ENCODE measurements around the genes PHC2 and ZMYM4.

DNA sequence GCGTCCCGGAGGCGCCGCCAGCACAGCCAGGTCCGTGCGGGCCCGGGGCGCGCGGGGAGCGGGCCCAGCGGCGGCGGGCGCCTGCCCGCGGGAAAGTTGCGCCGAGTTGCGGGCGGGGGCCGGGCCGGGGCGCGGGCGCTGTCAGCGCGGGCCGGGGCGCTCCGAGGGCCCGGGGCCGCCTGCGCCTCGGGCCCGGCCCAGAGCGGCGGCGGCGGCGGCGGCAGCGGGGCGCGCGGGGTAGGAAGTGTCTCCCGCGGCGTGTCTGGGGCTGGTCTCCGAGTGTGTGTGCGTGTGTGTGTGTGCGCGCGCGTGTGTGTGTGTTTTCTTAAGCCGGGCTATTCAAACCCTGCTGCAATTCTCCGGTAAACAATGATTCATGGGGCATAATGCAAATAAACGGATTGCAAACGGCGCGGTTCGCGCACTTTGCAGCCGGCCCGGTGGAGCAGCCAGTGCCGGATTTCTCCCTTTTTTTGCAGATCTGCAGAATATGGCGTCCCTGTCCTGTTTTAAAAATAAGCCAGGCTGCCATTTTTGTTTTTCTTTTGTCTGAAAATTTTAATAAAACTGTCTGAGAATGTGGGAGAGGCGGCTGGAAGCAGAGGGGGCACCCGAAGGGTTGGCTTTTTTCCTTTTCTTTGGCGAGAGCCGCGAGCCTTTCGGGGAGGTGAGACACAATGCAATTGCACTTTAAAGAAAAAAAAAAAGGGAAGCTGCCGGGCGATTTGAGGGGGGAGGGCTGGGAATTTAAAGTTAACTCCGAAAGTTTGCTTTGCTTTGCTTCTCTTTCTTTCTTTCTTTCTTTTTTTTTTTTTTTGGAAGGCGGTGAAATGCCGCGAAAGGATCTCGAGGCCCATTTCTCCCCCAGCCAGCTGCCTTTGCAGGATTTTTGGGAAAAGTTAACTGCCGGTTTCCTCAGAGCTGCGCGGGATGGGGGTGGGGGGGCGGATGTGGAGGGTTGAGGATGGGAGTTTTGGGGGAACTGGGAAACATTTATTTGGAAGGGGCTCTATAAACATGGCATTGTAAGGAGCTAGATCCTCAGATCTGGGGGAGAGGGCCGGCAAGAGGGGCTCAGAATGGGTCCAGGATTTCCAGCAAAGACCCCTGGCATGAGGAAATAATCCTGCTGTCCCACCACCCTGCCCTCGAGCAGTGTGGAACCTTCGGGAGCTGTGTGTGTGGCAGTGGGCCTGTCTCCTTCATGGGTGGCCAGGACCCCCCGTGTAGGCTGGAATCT lies 753 bp downstream of the ZNF362 start:
- PRO-cap, result bidirectional peak, plus-strand start at position 424 of the sequence, minus-strand start at position 287 of the sequence
- RAMPAGE, long total RNA, 2 experiments, result no peak in any of the 2 experiments

- PRO-cap, result no peak
- RAMPAGE, long total RNA, 2 experiments, result no peak in any of the 2 experiments
Measured at GRCh38 chr1:33299719-33300687, 20.9 kb downstream of the A3GALT2 start.

DNA sequence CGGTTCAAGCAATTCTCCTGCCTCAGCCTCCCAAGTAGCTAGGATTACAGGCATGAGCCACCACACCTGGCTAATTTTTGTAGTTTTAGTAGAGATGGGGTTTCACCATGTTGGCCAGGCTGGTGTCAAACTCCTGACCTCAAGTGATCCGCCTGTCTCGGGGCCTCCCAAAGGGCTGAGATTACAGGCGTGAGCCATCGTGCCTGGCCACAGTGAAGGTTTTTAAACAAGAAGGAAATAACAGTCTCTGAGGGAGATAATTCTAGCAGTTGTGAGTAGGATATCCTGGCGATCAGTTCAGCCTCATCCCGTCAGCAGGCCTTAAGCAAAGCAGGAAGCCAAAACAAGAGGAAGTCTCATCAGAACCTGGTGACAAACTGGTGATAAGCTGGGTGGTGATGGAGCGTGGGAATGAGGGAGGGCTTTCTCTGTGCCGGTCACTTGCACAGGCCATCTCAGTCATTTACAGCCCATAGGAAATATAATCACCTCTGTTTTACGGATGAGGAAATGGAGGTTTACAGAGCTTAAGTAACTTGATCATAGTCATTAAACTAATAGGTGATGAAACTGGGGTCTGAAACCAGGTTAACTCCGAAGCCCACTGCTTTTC lies 40.6 kb upstream of the A3GALT2 start:
- PRO-cap, result no peak
- RAMPAGE, long total RNA, 2 experiments, result no peak in any of the 2 experiments

GRCh38 chr1:33379661-33380439 lies 51.0 kb downstream of the PHC2 start:
- PRO-cap, result no peak
- RAMPAGE, long total RNA, 2 experiments, result no peak in any of the 2 experiments

GRCh38 chr1:33430064-33431162 lies at the start of gene PHC2:
PHC2 (minus strand) TSS chr1:33431095.
- PRO-cap, result unidirectional peak, minus-strand start at chr1:33431006; unidirectional peak, minus-strand start at chr1:33431095
- RAMPAGE, long total RNA, 2 experiments, result no peak in any of the 2 experiments

DNA sequence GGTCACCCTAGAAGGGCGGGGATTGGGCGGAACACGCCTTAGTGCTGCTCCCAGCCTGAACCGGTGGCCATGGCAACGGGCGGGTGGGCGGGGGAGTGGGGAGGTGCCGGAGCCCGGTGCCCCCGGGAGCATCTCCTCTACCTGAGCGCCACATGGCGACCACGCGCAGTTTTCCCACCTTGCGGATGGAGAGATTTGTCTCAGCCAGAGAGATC lies 175 bp upstream of the PHC2 start:
- PRO-cap, result no peak
- RAMPAGE, long total RNA, 2 experiments, result no peak in any of the 2 experiments

- PRO-cap, result no peak
- RAMPAGE, long total RNA, 2 experiments, result no peak in any of the 2 experiments
Measured at GRCh38 chr1:33572444-33572664, 99.9 kb downstream of the ZSCAN20 start.

GRCh38 chr1:34684648-34685694 lies 69.9 kb upstream of the GJB5 start:
- PRO-cap, result no peak
- RAMPAGE, long total RNA, 2 experiments, result no peak in any of the 2 experiments

GRCh38 chr1:35146157-35146795 lies 46.7 kb downstream of the SFPQ start:
- PRO-cap, result no peak
- RAMPAGE, long total RNA, 2 experiments, result no peak in any of the 2 experiments

DNA sequence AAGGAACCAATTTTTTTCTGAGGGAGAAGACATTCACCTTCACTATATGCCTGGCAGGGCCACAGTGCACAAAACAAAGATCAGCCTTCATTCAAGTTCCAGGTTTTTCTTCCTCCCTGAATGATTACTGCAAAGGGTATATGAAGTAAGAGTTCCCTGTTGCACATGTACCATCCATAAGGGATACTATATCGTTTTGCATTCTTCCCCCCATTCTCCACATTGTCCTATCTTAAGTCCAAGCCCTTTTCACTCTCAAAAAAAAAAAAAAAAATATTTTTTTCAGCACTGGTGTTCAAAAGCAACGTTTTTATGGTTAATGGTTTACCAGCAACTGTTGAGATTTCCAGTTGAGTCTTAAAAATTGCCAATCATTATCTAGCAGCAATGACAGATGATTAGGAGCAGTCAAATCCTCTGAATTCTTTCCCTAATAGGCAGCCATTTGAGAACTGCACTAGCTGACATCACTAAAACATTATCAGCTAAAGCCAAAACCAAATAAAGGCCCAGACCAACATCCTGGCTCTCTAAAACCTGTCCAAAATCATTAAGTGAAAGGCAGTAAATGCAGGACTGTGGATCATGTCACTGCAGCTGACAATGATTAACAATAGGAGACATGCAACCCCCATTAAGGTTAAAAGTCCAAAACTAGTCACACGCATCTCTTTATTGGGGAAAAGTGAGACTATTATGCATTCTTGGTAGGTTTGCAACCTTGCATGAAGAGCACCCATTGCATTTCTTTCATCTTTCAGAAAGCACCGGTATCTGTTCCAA lies 14.1 kb downstream of the SFPQ start:
- PRO-cap, result no peak
- RAMPAGE, long total RNA, 2 experiments, result no peak in any of the 2 experiments

DNA sequence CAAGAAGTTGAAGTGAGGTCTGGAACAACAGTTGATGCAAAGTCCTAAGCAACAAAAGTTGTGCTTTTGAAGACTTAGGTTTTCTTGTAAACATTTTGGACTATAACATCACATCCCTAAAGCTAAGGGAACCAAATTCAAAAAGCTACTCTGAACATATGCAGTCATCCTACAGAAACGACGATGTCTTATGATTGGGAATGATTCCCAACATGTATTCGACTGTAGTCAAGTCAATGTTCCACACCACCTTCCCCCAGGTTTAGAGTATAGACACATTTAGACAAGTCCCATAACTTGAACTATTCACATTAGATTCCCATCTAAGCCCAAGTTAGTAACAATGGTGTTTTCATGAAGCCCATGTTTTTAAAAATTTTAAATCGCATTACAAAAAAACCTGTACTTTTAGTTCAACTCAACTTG lies 12.7 kb downstream of the SFPQ start:
- PRO-cap, result no peak
- RAMPAGE, long total RNA, 2 experiments, result no peak in any of the 2 experiments

DNA sequence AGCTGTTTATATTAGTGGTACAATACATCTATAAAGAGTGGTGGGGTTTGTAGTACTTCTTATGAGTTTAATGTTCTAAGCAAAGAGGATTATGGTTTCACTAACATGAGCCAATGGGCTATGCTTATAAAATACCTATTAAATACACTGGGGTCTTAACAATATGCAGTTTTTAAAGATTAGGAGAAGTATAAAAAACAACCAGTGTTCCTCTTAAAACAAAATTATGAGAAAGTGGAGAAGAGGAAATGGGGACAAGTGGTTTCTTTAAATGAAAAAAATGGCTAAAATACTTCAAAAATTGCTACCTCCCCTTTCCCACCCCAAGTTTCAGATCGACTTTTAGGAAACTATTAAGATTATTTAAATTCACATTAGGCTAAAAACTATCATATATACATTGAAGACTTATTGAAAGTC lies 11.5 kb downstream of the SFPQ start:
- PRO-cap, result no peak
- RAMPAGE, long total RNA, 2 experiments, result no peak in any of the 2 experiments

- PRO-cap, result no peak
- RAMPAGE, long total RNA, 2 experiments, result no peak in any of the 2 experiments
Measured at GRCh38 chr1:35264603-35265492, 3.7 kb upstream of the ZMYM4 start.

DNA sequence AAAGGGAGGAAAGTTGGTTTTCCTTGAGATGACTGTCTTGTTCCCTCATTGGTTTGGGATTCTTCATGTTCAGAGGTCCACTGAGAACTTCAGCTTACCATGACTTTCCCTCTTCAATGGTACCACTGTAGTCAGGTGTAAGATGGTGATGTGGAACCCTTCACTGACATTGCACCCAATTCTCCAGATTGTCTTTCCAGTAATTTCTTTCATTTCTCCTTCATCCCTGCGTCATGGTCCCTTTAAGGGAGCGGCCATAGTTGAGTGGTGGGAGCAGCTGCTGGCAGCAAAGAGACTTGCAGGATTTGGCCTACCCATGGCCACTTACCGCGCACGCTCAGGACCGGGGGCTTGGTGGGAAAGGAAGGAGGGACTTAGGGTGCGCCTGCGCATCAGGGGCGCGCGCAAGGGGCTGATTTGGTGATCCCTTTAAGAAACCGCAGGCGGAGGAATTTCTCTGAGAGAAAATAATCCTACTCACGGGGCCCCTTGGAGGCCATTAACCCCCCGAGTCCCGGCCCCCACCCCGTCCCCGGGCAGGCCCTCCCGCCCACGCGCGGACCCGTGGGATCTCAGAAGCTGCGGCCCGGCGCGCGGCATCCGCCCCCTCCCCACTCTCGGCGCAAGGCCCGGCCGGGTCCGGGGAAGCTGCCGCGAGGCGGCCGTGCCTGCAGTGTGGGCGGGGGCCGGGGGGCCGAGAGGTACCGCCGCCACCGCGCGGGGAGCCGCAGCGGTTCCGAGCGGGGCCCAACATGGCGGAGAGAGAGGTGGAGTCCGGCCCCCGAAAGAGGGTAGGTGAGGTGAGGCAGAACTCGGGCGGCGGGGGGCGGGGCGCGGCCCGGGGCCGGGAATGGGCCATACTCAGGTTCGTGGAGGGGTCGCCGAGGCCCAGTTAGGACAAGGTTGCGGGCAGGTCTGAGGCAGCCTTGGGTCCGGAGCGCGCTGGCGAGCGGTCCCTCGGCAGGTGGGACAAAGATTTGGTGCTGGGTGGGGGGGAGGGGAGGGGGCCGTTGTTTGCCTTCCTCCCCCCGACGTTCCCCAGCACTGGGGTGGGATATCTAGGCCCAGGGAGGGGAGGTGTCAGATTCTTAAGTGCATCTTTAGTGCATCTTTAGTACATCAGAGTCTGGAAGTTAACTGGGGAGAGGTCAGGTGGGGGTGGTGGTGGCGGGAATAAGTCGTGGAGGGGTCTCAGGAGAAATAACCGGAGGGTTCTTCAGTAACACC lies at the start of gene ZMYM4:
Gene ZMYM4, plus strand, starts transcription at position 415 of the 1,227 bp plus-strand sequence.
- PRO-cap, result unidirectional peak, plus-strand start at position 673 of the sequence
- RAMPAGE, long total RNA, 2 experiments, result no peak in any of the 2 experiments

GRCh38 chr1:35435724-35436325 lies 121.4 kb downstream of the KIAA0319L start:
- PRO-cap, result no peak
- RAMPAGE, long total RNA, 2 experiments, result no peak in any of the 2 experiments

GRCh38 chr1:35524998-35525637 lies 32.1 kb downstream of the KIAA0319L start:
- PRO-cap, result no peak
- RAMPAGE, long total RNA, 2 experiments, result no peak in any of the 2 experiments

- PRO-cap, result no peak
- RAMPAGE, long total RNA, 2 experiments, result no peak in any of the 2 experiments
Measured at GRCh38 chr1:35538796-35539406, 18.3 kb downstream of the KIAA0319L start.

GRCh38 chr1:35560756-35561335 lies 3.2 kb downstream of the NCDN start:
- PRO-cap, result no peak
- RAMPAGE, long total RNA, 2 experiments, result no peak in any of the 2 experiments

GRCh38 chr1:35804492-35804922 lies 3.3 kb upstream of the AGO4 start:
- PRO-cap, result no peak
- RAMPAGE, long total RNA, 2 experiments, result no peak in any of the 2 experiments

DNA sequence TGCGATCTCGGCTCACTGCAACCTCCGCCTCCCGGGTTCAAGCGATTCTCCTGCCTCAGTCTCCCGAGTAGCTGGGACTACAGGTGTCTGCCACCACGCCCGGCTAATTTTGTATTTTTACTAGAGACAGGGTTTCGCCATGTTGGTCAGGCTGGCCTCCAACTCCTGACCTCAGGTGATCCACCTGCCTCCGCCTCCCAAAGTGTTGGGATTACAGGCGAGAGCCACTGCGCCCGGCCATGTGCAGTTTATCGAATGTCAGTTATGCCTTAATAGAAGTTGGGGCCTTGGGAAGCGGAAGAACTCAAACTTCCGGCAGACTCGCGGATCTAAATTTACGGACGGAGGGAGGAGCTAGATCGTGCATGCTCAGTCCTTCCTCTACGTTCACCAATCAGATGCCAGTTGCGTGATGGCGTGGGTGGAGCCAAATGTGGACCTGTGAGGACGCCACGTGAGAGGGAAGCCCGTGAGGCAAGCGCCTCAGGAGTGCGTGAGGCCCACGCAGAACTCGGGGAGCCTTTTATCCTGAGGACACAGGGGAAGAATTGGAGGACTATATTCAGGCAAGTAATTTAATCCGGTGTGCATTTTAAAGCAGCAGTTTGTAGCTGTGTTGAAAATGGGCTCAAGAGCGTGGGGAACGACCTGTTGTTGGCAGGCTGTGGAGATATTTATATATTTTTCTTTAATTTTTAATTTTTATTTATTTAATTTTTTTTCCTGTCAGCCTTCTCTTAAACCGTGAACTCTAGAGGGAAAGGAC lies 13.5 kb upstream of the AGO1 start:
- PRO-cap, result no peak
- RAMPAGE, long total RNA, 2 experiments, result no peak in any of the 2 experiments